ENCODE data around the gene ZNF84.

DNA sequence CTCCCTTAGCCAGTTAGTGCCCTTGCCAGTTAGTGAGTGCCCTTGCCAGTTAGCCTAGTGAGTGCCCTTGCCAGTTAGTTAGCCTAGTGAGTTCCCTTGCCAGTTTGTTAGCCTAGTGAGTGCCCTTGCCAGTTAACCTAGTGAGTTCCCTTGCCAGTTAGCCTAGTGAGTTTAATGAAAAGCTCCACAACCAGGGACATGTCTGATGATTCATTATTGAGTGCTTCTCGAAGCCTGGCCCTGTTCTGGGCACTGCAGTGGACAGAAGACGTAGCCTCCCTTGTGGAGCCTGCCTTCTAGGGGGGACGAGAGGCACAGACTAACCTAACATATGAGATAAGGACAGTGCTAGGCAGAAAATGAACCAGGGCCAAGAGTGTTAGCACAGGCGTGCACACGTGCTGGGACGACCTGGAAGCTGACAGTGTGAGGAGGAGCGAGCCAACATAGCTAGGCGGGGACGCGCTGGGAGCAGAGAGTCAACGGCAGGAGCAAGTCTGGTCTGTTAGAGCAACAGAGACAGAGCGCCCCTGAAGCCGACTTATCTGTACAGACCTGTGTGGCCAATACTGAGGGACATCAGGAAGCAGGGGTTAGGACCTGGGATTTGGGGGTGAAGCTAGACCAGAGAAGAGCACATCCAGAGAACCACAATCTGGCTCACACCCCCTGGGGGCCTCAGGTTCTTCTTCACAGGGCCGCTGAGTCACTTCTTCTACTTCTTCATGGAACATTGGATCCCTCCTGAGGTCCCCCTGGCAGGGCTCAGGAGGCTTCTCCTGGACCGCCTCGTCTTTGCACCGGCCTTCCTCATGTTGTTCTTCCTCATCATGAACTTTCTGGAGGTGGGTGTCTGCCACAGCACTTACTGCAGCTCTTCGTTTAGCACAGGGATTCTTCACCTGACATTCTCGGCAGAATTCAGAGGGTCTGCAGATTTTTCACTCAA is 8.1 kb downstream of the PXMP2 start:
- RRBS = no CpG with 5 or more reads among the region's 19 CpGs

GRCh38 chr12:132726122-132727218 is 15.8 kb downstream of the PGAM5 start:
- RRBS = no CpG with 5 or more reads among the region's 24 CpGs

DNA sequence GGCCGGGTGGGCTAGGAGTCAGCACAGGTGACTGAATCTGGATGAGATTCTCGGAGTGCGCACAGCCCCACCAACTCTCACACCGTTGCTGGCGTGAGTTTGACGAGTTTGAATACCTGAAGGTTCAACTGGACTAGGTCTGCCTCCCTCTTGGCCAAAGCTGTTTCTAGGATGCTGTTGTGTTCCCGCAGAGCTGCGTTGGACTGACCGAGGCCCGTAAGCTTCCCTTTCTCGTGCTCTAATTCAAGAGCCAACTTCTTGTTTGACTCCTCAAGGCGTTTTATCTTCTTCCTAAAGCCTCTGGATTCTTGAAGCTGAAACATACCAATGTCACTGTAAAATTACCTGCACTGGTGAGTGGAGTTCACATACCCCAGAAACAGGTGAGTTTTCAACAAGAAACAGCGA is 20.6 kb upstream of the ANKLE2 start:
- RRBS = no CpG with 5 or more reads among the region's 13 CpGs

DNA sequence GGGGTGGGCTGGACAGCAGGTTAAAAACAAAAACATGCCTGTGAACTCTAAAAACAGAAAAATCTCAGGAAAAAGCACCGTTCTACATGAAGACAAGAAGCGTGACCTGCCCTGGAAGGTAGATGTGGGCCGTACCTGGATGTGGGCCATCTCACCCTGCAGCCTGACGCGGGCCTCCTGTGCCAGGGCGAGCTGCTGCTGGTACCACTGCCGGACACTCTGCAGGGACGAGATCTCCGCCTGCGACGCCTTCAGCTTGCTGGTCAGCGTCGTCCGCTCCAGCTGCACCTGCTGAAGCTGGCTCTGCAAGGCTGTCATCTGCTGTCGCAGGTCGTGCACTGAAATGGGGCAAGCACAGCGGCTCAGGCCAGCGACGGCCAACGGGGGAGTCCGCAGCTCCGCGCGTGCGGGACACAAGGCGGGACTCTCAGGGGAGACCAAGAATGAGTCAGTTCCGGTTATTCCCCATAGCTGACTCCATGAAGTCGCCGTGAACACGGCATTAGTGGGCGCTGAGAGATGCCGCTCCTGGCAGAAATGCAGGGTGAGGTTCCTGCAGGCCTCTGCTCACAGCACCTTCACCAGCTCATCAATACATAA is 26.9 kb downstream of the GOLGA3 start:
- RRBS = no CpG with 5 or more reads among the region's 32 CpGs

DNA sequence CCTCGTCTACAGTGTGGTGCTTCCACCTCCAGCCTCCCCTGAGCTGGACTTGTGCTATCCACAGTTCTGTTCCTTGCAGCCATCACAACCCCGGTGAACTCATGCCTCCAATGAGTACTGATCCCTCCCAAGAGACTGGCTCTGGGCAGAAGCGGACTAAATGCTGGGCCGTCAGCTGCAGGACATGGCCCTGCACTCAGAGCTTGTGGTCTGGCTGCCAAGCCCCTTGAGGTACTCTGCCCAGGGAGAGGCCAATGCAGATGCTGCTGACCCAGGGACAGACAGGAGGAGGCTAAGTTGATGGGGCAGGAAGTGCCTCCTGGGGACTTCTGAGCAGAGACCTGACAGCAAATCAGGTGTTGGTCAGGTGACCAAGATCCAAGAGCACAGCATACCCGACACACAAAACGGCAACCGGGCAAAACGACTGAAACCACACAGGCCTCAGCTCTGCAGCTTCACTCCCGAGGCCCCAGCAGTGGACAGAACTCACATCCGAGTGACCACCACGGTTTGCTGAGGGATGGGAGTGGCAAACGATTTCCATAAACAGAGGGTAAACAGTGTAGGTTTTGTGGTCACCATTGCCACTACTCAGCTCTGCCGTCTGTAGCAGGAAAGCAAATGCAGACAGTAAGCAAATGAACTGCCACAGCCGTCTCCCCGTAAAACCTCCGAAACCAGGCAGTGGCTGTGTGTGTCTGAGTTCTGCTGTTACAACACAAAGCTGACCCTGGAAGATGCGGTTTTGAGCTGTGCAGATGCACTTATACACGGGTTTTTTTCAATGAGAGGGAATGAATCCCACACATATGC is 14.5 kb downstream of the CHFR start:
- RRBS = 89% methylated on average over 2 of the region's 18 CpGs

DNA sequence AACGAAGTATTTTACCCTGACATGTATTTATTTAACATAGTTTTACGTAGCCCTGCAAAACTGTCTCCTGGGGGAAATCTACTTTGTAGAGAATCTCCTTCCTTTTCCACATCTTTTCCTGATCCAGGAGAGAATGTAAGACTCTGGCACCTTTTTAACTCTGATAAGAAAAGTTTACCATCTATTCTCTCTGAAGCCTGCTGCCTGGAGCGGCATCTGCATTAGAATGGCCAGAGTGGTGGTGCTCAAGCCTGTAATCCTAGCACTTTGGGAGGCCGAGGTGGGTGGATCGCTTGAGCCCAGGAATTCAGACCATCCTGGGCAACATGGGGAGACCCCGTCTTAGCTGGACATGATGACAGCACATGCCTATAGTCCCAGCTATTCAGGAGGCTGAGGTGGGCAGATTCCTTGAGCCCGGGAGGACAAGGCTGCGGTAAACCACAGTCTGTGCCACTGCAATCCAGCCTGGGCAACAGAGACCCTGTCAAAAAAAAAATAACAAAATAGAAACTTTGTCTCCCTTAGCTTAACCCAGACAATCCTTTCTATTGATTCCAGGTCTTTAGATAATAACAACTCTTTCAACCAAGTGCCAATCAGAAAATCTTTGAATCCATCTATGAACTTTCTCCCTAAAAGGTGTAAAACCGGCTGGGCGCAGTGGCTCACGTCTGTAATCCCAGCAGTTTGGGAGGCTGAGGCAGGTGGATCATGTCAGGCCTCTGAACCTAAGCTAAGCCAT is 1.6 kb upstream of the CHFR start:
- RRBS = no CpG with 5 or more reads among the region's 11 CpGs

DNA sequence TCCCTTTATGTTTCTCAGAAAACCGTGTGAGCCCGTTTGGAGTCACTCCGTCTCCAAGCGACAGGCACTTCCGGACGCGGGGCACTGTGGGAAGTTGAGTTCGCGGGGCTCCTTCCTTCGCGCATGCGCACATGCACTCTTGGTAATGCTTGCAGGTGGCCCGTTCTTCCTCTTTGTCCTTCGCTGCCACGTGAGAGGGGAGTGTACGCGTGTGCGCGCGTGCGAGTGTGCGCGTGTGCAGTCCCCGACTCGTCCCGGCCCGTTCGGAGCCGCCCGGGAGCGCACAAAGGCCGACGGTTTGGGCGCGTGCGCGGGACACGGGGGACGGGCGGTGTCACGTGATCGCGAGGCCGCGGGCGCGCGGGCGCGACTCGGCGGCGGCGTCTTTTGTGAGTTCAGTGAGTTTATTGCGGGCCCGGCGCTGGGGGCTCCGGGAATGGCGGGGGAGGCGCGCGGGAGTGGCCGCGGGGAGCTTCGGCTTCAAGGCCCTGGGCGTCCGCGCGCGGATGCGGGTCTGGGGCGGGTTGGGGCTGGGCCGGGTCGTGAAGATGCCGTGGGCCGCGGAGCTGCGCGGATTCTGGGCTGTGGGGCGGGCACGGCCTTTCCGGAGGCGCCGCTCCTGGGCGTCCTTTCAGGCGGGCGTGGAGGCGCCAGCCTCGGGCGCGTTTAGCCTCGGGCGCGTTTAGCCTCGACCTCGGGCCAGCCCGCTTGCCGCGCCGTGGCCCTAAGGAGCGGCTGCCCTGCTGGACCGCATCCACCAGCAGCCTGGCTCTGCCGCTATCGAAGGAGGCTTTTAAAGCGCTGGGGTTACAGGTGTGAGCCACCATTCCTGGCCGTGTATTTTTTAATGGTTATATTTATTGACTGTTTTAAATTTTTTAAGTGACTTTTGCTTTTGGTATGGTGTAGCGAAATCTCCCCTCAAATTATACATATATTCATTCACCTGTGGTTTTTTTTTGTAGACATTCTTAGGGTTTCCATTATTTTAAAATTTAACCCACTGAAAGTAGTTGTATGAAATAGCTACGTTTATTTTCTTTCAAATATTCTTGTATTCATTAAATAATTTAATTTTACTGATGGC is at the start of gene ZNF84:
TSS of gene ZNF84 (plus strand) at position 353 of the 1,087 bp plus-strand sequence.
- RRBS = 3% methylated on average over 20 of the region's 108 CpGs

DNA sequence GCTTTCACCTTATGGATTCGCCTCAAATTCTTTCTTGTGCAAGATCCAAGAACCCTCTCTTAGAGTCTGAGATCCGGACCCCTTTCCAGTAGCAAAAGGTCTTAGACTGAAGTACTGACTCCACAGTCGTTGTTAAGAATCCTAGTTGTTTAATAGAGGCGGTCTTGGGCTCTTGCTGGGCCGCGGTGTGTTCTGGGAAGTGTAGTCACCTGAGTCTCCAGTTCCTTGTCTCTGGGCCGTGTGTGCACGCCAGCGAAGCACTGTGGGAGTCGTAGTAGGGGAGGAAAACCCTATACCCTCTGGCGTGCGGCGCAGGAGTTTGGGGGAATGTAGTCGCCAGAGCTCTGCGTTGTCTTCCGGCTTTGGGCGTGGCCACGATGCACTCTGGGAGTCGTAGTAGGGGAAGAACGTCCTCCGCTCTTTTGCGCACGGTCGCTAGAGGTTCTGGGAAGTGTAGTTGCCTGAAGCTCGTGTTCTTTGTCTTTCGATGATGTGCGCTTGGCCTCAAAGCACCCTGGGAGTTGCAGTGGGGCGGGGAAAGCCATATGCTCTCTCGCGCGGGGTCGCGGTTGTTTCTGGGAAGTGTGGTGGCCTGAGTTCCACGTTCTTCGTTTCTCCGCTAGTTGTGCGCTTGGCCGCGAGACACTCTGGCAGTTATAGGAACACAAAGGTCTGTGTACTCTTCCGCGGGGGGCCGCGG is 691 bp upstream of the ZNF140 start:
- RRBS = no CpG with 5 or more reads among the region's 43 CpGs

- RRBS = 4% methylated on average over 18 of the region's 28 CpGs
These were observed 417 bp downstream of the ZNF891 start for GRCh38 chr12:133129579-133130135.

Measured in epidermal melanocyte (primary cell).